SJSA1 (cell line): ENCODE data around the genes SLC16A2, ABCB7, FGF16, ATRX and RTL3.

DNA sequence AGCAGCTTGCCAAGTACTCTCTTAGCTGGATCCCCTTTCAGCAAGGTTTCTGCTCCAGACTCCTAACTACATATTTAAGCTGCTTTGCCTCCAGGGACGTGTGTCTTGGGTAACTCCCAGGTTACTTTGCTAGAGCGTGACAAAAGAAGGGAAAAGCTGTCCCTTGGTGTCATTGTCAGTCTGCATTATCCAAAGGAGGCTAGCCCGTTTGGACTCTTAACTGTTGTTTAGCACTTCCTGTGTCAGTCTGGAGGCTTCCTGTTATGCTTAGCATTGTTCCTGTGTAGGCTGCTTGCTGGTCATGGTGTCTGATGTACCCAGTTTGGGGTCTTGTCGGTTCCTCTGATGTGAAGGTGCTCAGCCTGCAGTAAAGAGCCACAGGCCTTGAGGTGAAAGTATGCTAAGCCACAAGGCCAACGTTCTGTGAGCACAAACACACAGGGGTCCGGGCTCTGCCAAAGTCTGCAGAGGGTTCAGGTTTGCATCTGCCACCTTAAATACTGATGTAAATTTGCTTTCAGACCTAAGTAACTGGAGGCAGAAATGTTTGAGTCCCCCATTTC, 11.5 kb downstream of the CXCR3 start:
- RAMPAGE, long total RNA = no peak

- RAMPAGE, long total RNA = no peak
Measured at GRCh38 chrX:72045469-72046126, 135.0 kb downstream of the NHSL2 start.

- RAMPAGE, long total RNA = no peak
Measured at GRCh38 chrX:72046127-72046422, 135.4 kb downstream of the NHSL2 start.

- RAMPAGE, long total RNA = no peak
Measured at GRCh38 chrX:72272931-72273558, 4.0 kb downstream of the RPS4X start.

GRCh38 chrX:72347411-72347763, 41.7 kb upstream of the CITED1 start:
- RAMPAGE, long total RNA = no peak

- RAMPAGE, long total RNA = no peak
Measured at GRCh38 chrX:73825867-73826446, 263.0 kb downstream of the CHIC1 start.

DNA sequence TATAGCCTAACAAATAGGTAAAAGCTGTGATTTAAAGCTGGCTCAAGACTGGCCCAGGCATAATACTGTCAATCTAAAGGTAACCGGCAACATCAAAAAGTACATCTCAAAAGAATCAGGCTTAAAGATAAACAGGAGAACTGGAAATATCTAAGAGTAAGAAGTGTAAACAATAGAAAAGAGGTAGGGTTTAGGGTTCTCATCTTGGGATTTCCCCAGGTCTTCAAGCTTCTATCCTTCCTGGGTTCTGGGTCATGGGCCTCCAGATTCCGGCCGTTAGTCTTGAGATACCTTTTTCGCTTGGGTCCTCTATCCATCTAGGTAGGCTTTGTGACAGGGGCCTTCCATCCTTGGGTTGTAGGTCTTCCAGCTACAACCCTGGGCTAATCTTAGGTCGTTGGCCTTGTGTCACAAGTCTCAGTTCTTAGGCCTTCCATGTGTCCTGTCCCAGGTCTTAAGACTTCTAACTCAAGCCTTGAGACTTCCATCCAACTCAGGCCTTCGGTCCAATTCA, 263.5 kb downstream of the CHIC1 start:
- RAMPAGE, long total RNA = no peak

DNA sequence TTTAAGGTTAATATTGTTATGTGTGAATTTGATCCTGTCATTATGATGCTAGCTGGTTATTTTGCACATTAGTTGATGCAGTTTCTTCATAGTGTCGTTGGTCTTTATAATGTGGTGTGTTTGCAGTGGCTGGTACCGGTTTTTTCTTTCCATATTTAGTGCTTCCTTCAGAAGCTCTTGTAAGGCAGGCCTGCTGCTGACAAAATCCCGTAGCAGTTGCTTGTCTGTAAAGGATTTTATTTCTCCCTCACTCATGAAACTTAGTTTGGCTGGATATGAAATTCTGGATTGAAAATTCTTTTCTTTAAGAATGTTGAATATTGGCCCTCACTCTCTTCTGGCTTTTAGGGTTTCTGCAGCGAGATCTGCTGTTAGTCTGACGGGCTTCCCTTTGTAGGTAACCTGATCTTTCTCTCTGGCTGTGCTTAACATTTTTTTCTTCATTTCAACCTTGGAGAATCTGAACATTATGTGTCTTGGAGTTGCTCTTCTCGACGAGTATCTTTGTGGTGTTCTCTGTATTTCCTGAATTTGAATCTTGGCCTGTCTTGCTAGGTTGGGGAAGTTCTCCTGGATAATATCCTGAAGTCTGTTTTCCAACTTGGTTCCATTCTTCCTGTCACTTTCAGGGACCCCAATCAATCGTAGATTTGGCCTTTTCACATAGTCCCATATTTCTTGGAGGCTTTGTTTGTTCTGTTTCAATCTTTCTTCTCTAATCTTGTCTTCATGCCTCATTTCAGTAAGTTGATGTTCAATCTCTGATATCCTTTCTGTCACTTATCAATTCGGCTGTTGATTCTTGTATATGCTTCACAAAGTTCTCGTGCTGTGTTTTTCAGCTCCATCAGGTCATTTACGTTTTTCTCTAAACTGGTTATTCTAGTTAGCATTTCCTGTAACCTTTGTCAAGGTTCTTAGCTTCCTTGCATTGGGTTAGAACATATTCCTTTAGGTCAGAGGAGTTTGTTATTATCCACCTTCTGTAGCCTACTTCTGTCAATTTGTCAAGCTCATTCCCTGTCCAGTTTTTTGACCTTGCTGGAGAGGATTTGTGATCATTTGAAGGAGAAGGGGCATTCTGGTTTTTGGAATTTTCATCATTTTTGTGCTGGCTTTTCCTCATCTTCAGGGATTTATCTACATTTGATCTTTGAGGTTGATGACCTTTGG, 227.5 kb upstream of the ZCCHC13 start:
- RAMPAGE, long total RNA = no peak

DNA sequence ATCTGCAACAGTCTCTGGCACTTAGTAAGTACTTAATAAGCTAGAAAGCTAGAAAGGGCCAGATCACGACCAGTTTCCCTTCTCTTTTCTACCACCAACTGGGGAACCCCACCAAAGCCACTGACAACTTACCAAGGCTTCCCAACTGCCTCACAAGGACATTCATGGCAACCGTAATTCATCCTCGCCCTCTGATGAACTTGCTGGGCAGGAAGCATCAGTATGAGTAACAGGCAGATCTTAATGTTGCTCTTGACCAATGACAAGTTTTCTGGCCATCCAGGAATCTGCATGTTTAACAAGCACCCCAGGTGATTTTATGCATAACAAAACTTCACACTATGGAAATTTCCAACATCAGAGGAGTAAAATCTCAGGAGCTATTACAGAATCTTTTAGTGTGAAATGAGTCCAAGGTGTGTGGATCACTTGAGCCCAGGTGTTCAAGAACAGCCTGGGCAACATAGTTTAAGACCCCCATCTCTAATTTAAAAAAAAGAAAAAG, 23.1 kb upstream of the ZCCHC13 start:
- RAMPAGE, long total RNA = no peak

- RAMPAGE, long total RNA = no peak
Measured at GRCh38 chrX:74421230-74421802, at the start of gene SLC16A2. TSS of gene SLC16A2 (plus strand) at chrX:74421493.

DNA sequence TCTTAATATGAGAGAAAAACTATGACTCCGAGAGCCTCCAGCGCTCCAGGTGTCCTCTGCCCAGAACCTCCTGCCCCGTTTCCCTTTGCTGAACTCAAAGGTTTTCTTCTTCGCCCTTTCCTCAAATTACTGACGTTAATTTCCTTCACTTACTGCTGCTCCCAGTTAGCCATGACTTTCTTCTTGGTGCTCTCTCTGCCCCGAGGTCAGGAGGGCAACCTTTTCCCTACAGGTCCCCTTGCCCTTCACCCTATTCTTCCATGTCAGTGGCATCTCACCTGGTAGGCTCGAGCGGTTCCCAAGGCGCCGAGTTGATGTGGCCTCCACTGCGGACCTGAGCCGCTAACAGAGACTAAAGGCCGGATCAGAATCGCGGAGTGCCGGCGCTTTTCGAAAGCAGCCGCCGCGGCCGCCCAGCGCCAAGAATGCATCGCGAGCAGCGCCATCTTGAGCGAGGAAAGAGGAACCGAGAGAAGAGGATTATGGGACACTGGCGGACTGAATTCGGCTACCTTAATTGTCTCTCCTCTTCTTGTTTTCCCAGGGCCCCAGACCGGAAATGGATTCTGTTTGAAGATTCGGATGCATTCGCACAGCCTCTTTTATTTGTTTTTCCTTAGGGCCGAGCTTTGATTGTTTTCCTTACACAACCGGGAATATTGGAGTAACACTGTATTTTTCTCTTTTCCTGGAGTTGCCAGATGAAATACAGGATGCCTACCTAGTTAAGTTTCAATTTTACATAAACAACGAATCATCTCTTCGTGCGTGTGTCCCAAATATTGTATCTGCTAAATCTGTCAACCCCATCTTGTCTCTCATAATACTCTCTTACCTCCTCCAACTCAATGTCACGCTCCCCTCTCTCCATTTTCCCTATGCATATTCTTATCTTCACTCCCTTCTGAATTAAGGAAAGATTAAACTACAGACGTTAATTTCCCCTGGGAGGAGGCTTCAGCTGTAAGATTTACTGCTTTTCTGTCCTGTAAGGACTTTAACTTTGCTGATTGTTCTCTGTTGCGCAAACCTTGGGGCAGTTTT, at the start of gene ABCB7:
Gene ABCB7, minus strand, starts transcription at position 457 of the 1,044 bp plus-strand sequence.
- RAMPAGE, long total RNA = no peak

- RAMPAGE, long total RNA = no peak
Measured at GRCh38 chrX:77446850-77447845, at the start of gene FGF16. TSS of gene FGF16 (plus strand) at chrX:77447389.

DNA sequence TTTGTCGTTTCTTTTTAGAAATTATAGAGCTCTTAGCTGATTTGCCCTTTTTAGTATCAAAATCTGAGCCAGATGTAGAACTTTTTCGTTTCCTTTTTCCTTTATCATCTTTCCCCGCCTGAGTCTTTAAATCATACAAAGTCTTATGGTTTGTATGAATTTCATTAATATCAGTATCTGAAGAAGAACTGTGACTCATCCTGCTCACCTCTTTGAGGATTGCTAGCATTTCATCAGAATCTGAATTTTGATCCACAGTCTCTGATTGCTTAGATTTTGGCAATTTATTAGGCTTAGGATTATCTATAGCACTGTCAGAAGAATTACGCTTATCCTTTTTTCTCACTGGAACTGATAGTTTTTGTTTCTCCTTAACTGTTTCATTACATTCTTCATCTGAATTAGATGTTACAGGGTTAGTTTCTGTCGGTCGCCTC, 103.2 kb downstream of the ATRX start:
- RAMPAGE, long total RNA = no peak

- RAMPAGE, long total RNA = no peak
Measured at GRCh38 chrX:77785342-77786676, at the start of gene ATRX. TSS of gene ATRX (minus strand) at chrX:77786216.

DNA sequence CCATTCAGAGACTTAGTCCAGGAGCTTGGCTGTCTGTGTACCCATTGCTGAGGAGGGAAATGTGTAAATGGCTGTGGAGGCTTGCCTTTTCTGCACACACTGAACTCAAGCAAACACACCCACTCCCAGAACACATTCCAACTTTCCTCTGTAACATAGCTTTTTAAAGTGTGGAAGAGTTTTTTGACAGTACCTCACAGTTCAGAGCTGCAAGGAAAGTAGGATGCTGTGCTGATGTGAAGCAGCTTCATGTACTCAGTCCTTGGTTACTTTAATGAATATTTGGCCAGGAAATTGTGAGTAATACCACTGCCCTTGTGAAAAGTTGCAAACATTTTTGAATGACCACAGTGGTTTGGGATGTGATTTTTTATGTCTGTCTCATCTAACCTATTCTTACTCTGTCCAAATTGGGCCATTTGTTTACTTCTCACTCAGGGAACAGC, at the start of gene RTL3:
Gene RTL3, minus strand, starts transcription at position 69 of the 446 bp plus-strand sequence.
- RAMPAGE, long total RNA = start-site peak on the minus strand centred at position 81 of the sequence, 36 bp wide, 7 and 6 reads in 2 replicates

DNA sequence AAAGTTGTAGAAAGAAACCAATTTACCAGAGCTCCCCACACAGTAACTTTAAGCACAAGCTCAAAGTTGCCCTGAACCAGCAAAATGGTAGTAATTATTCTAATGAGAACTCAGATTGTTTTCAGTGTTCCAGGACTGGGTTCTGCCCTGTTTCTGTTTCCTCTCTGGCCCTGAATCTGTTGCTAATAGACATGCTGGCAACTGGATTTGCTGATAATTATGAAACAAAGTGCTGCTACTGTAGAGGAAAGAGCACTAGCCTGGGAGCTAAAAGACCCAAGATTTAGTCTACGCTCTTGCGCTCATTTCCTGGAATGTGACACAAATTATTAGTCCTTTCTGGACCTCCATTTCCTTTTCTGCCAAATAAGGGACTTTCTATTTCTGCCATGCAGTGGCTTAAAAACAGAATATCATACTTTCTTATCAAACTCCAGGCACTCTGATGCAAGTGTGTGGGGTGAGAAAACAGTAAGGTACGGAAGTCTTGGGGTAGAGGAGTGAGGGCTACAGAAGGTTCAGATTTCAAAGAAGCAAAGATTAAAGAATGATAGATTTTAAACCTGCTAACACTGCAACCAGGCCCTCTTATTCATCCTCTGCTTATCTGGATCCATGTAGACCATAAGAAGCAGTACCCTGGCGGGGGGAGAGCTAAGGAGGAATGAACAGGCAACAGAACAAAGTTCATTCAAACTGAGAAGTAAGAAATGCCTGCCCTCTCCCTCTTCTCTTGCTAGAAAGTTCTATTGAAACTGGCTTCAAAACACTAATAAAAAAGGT, 48.3 kb upstream of the GPR174 start:
- RAMPAGE, long total RNA = no peak

DNA sequence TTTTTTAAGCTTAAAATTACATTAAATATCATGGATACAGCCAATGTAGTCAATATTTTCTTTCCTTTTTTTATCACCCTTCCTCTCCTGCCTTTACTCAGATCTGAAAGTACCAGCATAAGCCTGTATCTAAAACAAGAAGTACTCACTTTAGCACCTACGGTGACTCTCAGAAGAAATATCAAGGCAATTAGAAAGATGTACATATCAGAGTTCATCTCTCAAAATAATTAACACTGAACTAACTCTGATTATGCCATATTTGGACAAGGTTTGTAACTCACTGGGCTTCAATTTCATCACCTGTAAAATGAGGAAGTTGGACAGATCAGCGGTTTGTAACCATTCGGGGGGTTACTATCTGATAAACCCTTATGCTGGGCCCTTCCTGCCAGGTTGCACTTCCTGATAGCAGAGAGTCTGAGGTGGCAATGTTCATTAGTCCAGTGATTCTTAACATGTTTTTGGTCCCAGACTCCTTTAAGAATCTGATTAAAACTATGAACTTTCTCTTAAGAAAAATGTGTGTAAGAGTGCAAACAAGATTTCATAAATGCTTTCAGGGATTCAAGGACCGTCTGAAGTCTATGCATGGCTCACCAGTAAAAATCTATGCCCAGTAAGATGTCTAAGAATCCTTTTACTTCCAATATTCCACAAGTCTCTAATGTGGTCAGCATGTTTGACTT, 5.6 kb upstream of the GPR174 start:
- RAMPAGE, long total RNA = no peak

DNA sequence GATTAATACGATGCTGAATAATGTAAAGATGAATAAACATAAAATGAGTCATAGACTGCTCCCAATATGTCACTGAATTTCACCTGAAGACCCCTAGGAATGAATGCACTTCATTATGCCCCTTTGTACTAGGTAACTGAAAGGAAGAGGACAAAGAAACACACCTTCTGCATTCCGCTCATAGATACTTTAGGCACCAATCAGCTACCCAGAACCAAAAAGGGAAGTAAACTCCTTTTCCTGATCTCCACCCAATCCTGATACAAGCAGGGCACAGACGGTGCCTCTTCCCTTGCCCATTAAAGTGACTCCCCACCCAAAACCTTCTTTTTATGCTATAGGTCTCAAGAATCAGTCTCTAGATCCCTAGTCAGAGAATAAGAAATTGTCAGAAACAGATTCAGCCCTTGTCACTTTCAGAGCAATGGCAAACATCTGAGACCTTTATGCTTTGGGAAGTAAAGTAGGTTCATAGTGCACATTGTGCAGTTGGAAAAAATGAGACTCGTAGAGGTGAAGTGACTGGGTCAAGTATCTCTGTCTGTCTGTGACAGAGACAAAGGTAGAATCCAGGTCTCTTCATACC, 2.3 kb downstream of the GPR174 start:
- RAMPAGE, long total RNA = no peak

- RAMPAGE, long total RNA = no peak
Measured at GRCh38 chrX:80335007-80335783, 85.1 kb upstream of the TENT5D start.

DNA sequence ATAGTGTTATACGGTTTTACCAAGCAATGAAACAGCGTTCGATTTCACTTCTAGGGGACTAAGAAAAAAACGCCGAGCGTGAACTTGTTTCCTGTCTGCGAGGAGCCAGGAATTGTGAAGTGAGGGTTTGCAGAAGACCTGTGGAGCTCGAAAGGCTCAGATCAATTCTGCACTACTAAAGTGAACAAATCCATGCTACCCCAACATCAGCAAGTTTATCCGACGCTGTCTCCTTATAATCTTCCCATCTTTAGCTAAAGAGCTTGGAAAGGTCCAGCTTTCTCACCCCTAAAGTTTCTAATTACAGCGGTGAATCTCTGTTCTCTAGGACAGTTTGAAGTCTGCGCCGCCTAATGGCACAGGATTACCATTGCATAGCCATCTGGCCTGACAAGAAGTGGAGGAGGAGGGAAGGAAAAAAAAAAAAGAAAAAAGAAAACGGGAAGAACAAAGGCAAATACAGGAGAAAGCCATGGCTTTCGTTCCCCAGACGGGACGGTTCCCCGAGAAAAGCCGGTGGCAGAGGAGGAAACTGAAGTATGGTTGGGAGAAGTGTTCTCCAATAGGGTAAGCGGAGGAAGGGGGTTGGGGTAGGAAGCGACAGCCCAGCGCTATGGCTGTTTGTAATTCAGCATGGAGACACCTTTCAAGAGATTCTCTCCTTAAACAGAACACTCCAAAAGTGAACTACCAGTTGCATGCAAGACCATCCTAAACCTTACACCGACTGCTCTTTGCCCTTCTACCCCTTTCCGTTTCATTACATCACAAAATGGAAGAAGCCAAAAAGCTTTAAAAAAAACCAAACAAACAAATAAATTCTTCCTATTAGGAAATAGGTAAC, 80.8 kb downstream of the HMGN5 start:
- RAMPAGE, long total RNA = no peak